Metastatic Breast Carcinoma in the Brain (tissue), 10 donors: Measurements from ENCODE around the genes ZKSCAN4, ZSCAN12, GPX6, TRIM27 and OR14J1.

GRCh38 chr6:28251382-28252522, at the start of gene ZKSCAN4:
TSS of gene ZKSCAN4 (minus strand) at chr6:28252269.
- PRO-cap, 10 experiments: peak in 6 of 10 experiments; most common plus-strand start chr6:28252394 (in 3); most common minus-strand start chr6:28252296 (in 6)

- PRO-cap, 10 experiments: no peak in any of the 10 experiments
Observed at GRCh38 chr6:28329335-28329750, 6.6 kb downstream of the ZSCAN31 start.

DNA sequence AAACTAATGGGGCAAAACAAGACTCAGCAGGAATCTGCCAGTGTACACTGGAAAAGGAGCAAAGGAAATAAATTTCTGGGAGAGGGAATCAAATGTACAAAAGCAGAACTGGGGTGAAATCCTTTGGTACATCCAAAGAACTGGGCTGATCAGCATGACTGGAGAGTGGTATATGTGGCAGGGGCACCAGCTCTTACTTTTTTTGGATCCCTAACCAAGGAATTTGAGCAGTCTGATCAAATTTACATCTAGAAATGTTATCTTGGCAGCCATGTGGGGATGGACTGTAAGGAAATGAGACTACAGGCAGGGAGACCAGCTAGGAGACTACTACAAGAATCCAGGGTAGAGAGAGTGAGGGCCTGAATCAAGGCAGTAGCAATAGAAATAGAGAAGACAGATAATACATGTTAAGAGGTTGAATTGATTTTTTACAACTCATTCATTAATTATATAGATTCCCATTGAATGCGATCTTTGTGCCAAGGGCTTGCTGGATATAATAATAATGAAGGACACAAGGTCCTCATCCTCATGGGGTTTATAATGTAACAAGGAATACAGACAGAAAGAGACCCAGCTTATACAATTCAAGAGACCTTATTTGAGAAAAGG, 1.3 kb upstream of the ZSCAN31 start:
- PRO-cap, 10 experiments: no peak in any of the 10 experiments

DNA sequence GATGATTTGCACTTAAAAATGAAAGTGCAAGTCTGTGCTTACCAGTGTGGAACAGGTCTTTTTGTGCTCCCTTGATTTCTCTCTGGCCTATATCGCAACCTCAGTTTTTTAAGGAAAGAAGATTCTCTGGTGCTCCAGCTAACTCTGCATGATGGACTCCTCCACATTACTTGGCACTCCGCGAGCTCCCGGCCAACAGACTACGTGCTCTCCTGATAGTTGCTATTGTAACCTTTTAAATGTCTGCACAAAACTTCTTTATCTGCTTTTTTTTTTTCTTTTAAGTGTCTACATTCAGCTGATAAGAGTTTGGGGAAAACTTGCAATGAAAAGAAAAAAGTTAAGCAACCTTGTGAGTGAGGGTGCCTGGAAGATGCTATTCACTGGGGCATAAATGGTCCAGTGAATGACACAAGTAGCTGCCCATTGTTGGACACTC, 22.4 kb downstream of the ZKSCAN3 start:
- PRO-cap, 10 experiments: no peak in any of the 10 experiments

GRCh38 chr6:28399502-28400271, at the start of gene ZSCAN12:
TSS of gene ZSCAN12 (minus strand) at chr6:28399747.
- PRO-cap, 10 experiments: peak in 3 of 10 experiments; most common plus-strand start chr6:28399855 (in 1); most common minus-strand start chr6:28399747 (in 3)

DNA sequence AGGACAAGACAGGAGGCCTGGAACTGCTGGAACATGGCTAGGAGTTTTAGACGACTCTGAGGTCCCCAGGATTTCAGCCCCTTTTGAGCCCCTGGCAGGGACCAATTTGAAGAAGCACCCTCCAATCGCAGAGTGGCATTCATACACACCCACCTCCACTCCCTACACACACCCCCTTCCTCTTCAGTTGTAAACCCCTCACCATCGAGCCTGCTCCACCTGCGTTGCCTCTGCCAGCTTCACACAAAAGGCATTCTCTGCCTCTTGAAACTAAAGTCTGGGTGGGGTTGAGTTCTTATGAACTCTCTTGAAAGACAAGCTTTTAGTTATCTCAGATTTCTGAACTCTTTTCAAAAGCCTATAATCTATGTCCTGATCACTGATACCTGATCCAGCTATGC, at the start of gene GPX6:
Gene GPX6 (minus strand): TSS at position 85 of the 401 bp plus-strand sequence.
- PRO-cap, 10 experiments: no peak in any of the 10 experiments

GRCh38 chr6:28606284-28607423, 19.6 kb upstream of the SCAND3 start:
- PRO-cap, 10 experiments: peak in 2 of 10 experiments; most common plus-strand start chr6:28607213 (in 2)

- PRO-cap, 10 experiments: no peak in any of the 10 experiments
Observed at GRCh38 chr6:28634618-28635221, 47.6 kb upstream of the SCAND3 start.

GRCh38 chr6:28647918-28649070, 61.2 kb upstream of the SCAND3 start:
- PRO-cap, 10 experiments: peak in 1 of 10 experiments; most common minus-strand start chr6:28648286 (in 1)

- PRO-cap, 10 experiments: no peak in any of the 10 experiments
Observed at GRCh38 chr6:28720300-28720842, 133.3 kb upstream of the SCAND3 start.

DNA sequence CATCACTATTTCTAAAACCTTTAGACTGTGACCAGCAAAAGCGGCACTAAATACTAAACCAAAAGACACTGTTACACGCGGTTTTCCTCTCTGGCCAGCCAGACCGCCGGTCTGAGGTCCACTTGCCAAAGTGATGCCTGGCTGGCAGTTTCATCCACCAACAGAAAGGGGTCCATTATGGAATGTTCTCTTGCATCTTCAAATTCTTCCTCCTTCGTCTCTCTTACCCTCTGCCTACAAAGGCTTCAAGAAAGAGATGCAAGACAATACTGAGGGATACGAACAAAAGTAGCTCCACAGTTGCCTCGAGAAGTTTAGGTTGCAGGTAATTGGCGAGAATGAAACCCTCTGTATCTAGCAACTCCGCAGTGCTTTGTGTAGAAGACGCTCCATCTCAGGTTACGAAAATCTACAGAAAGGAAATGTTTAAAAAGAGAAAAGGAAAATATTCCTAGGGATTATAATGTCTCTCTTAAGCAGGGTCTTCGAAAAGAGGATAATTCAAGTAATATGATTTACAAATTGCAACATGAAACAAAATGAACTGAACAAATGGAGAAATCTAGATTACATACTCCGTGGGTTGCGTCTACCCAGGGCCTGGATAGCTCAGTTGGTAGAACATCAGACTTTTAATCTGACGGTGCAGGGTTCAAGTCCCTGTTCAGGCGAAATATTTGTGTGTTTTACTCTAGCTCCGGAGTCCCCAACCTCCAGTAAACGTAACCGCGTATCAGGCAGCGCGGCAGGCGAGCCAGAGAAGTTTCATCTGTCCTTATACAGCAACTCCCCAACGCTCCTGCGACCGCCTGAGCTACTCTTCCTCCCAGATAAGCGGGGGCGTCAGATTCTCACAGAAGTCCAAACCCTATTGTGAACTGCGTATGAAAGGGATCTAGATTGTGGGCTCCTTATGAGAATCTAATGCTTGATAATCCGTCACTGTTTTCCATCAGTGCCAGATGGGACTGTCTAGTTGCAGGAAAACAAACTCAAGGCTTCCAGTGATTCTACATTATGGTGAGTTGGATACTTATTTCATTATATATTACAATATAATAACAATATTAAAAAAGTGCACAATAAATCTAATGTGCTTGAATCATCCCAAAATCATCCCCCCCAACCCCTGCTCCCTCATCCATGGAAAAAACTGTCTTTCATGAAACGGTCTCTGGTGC, 160.4 kb upstream of the SCAND3 start:
- PRO-cap, 10 experiments: no peak in any of the 10 experiments

DNA sequence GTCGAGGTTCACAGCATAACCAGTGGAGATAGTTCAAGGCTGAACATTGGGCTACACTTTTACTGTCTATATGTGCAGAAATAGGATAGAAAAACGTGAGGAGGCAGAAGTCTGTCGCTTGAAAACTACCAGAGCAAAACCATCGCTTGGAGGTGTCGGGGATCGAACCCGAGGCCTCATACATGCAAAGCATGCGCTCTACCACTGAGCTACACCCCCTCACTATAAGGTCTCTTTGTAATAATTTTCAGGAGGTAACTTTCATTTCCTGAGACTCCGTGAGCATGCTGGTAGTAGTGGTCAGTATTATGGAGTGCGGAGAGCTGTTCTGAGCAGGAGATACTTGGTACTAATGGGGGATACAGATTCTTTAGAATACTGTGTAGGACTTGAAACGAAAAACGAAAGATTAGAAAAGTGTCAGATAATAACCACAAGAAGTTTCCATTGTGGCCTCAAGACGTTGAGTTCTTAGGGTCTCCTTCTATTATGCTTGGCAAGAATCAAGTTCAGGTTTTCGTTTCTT, 106.6 kb downstream of the TRIM27 start:
- PRO-cap, 10 experiments: no peak in any of the 10 experiments

- PRO-cap, 10 experiments: peak in 7 of 10 experiments; most common plus-strand start chr6:28838744 (in 2); most common minus-strand start chr6:28838519 (in 5)
Observed at GRCh38 chr6:28838457-28839510, 85.0 kb downstream of the TRIM27 start.

DNA sequence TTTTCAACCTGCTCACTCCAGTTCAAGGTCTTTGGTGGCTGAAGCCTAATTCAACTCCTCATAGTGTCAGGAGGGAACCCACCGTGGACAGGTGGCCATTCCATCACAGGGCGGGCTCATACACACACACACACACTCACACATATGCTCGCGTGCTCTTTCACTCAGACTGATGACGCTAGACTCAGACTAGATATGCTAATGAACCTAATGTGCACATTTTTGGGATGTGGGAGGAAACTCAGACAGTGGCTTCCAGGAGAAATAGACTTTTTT, 56.7 kb downstream of the TRIM27 start:
- PRO-cap, 10 experiments: peak in 2 of 10 experiments; most common minus-strand start position 118 of the sequence (in 1)

DNA sequence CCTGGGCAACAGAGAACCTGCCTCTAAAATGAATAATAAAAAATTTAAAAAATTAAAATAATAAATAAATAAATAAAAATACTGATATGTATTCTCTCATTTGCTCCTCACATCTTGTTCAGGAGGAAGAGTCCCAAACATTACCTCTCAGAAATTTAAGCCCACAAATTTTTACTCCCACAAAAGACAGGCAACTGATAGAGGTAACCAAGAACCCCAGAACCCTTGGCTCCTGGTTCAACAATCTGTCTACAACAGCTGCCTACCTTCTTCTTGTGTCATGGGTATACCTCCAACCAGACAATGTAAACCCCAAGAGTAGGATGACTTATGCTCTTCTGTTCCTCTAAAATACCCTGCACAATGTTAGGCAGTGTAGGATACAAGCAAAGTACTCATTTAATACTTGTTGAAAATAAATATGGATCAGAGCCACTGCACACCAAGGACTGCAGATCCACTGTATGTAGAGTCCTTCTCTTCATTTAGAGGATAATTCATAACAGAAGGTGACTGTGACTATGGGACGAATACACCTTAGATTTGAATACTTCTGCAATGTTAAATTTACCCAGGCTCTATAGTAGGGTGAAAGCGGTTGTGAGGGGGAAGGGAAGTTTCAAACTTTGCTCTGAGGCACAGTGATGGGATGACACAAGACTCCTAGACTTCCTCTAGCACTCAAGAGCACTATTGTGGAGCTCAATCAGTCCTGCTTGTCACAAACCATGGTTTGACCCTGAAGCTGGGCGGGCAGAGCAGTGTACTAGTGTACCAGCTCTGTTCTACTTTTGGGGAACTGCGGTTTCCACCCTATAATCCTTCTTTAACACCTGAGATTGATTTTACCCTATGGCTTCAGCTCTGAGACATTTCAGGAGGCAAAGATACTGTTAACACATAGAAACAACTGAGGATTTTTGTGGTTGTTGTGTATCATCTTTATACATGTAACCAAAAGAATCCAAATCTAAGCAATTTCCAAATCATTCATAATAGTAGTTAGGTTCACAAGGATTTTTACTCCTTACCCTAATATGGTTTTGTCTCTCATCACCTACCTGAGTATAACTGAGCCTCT, 17.3 kb downstream of the TRIM27 start:
- PRO-cap, 10 experiments: no peak in any of the 10 experiments

- PRO-cap, 10 experiments: no peak in any of the 10 experiments
Observed at GRCh38 chr6:28922477-28922642, 1.4 kb downstream of the TRIM27 start.

- PRO-cap, 10 experiments: peak in 10 of 10 experiments; most common plus-strand start chr6:28924120 (in 9); most common minus-strand start chr6:28923985 (in 8)
Observed at GRCh38 chr6:28923812-28924200, at the start of gene TRIM27. TSS of gene TRIM27 (minus strand) at chr6:28923985.

DNA sequence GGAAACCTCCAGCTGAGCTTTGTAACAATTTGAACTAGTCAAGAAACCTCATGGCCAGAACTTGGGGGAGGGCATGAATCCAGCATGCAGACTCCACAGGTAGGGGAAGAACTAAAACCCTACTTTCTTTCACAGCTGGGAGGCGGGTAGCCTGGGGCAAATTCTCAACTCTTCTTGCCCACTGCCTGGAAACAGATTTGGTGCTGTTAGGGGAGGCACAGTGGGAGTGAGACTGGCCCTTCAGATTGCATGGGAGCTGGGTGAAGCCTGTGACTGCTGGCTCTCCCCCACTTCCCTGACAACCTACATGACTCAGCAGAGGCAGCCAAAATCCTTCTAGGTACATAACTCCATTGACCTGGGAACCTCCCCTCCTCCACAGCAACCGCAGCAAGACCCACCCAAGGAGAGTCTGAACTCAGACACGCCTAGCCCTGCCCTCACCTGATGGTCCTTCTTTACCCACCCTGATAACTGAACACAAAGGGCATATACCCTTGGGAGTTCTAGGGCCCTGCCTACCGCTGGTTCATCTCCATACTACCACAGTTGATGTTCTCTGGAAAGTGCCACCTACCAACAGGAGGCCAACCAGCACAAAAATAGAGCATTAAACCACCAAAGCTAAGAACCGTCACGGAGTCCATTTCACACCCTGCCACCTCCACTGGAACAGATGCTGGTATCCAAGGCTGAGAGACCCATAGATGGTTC, 37.2 kb upstream of the TRIM27 start:
- PRO-cap, 10 experiments: no peak in any of the 10 experiments

DNA sequence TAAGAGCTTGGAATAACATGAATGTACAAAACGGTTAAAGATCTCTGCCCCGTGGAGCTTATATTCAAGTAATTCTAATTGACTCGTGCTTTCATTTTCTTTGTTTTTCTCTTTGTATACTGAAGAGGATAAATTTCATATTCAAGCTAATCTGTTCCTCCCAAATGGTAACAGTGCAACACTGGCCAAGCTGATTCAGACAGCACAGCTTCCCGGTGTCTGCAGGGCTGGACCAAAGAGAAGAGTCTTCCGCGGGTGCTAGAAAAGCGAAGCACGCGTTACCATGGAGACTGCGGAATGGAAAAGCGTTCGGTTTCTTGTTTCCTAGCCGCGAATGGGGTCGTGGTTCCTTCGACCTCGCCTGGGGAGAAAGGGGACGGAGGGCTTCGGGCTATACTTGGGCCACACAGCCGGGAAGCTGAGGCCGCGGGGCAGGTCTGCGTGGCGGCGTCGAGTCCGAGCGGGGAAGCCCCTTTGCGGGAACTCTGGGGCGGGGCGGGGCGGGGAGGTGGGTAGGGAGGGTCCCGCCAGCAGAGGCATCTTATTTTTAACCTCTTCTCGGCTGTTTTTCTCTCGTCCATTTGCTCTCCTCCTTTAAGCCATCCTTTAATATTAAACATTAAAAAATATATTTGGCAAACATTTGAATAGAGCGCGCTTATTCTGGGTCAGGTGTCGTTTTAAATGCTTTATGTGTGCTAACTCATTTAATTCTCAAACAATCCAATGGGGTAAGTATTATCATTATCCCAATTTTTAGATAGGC, 6.3 kb upstream of the ZNF311 start:
- PRO-cap, 10 experiments: no peak in any of the 10 experiments

- PRO-cap, 10 experiments: no peak in any of the 10 experiments
Observed at GRCh38 chr6:29301473-29301786, at the start of gene OR14J1. TSS of gene OR14J1 (plus strand) at chr6:29301701.